HTERT-HM (cell line): ENCODE results near the genes FAM20B, QSOX1, XPR1 and MR1.

DNA sequence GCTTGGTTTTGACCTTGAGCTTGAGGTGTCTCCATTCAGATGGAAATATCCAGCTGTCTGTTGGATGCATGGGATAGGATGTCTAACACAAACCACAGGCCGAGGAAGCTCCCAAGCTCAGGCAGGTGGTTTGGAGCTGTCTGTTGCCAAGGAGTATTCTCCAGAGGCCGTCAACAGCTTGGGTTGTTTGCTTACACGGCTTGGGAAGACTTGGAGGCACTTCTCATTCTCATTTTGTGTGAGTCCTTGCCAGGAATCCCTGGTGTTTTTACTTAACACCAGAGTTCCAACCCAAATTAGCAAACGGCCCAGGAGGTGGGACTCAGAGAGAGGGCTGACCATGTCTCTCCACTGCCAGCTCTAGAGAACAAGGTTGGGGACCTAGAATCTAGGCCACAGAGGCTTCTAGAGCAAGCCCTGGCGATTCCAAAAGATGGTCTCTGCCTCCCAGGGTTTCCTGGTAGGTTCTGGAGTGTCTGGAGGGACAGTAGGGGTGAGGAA lies 72.7 kb upstream of the FAM20B start:
- RRBS, result no CpG with 5 or more reads among the region's 5 CpGs

DNA sequence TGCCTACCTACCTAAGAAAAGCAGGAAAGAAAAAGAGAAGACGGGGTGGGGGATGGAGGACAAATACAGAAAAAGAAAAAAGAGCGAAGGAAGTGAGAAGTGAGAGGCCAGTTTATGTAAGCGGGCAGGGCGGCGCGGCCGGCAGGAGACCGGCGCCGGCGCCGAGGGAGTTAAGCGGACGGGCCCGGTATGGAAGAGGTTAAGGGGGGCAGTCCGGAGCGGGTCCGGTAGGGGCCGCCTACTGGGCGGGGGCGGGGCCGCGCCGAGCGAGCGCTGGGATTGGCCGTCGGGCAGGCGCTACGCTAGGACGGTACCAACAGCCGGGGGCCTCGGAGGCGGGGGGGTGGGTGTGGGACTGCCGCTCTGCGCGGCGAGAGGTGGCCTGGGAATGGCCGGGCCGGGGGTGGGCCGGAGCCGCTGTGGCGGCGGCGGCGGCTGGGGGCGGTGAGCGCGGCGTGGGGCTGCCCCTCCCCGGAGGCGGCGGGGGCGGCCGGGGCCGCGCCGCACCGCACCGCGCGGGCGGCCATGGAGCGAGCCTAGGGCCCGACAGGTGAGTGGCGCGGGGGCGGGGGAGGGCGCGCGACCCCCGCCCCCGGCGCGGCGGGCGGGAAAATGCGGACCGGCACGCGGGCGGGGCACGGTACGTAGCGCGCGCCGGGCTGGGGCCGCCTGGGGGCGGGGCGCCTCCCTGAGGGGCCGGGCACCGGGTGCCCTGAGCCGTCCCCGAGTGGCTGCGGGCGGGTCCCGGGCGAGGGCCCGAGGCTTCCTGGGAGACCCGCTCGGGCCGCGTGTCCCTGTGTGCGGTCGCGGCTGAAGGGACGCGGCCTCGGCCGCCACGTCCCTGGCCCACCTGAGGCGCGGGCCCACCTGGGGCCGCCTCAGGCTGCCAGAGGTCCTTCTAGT lies at the start of gene FAM20B:
Gene FAM20B (plus strand): TSS at position 346 of the 903 bp plus-strand sequence.
- RRBS, result 2% methylated on average over 64 of the region's 115 CpGs

DNA sequence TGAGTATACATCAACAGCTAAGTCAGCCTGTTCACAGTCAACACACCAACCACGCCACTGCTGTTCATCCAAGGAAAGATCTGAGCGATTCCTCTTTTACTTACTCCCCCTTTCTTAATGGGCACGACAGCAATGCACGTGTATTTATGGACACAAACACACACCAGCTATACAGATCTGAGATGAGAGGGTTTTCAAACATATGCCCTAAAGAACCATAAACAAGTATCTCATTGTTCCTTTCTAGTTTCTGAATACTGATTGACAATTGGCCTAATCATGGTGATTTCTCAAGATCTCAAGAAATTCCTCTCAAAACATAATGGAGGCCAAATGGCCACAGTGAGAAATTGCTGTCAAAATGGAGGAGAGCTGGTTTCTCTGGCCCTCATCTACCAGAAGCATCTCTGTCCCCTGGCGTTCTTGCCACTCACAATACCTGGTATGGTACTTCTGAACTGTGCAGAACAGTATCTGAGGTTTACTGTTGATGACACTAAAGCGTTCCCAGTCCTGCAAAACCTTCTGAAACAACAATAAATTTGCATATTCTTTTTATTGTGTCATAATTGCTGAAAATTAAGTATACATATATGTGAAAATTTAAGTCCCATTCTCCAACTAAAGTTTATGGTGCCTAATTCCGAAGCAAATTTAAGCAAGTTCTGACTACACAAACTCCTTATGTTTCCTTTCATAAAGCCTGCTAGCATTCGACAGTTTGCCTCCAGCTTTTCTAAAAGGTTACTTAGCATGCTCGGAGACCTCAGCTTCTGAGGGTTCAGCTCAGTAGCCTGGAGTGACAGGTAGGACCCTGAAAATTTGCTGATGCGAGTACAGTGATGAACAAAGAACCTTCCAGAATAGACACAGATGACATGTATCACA lies 18.3 kb downstream of the TOR3A start:
- RRBS, result no CpG with 5 or more reads among the region's 10 CpGs

- RRBS, result no CpG with 5 or more reads among the region's 10 CpGs
These were observed 24.7 kb downstream of the NPHS2 start for GRCh38 chr1:179550786-179551807.

DNA sequence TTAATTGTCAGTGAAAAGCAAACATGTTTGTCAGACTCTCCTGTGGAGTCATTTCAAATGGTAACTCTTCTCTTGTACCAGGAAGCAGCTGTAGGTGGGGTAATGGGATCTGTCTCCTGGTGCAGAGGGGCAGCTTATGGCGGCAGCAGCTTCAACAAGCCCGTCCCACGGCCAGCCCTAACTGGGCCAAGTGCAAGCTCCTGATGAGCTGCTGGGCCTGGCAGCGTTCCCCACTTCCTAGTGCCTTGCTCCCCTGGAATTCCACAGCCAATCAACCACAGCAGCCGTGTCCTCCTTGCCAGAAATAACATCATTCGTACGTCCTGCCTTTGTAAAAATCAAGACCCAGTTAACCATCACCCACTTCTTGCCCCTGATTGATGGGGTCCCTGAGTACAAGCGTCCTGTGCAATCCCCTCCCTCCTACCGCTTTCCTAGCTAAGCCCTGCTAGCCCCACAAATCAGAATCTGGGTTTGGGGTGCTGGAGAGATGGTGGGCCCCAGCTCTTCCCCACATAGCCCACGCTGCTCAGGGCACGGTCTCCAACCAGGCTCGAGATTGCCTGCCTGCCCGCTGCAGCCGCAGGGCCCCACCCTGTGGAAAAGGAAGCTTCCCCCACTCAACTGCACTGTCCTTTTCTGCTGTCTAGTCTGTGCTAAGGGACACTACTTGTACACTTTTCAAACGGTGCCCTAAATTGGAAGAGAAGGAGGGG lies 61.2 kb downstream of the TOR1AIP2 start:
- RRBS, result no CpG with 5 or more reads among the region's 15 CpGs

GRCh38 chr1:179843394-179844016 lies 34.1 kb downstream of the TOR1AIP2 start:
- RRBS, result no CpG with 5 or more reads among the region's 2 CpGs

GRCh38 chr1:179917343-179918046 lies 35.4 kb downstream of the TOR1AIP1 start:
- RRBS, result no CpG with 5 or more reads among the region's 10 CpGs

DNA sequence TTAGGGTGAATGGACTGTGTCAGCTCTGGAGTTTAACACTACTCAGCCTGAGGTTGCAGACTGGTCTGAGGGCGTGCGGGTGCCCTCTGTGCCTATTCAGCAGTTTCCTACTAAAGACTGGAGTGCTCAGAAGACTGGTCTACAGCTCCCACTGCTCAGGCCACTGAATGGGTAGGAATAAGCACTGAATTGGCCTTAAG lies 14.6 kb downstream of the CEP350 start:
- RRBS, result no CpG with 5 or more reads among the region's 2 CpGs

DNA sequence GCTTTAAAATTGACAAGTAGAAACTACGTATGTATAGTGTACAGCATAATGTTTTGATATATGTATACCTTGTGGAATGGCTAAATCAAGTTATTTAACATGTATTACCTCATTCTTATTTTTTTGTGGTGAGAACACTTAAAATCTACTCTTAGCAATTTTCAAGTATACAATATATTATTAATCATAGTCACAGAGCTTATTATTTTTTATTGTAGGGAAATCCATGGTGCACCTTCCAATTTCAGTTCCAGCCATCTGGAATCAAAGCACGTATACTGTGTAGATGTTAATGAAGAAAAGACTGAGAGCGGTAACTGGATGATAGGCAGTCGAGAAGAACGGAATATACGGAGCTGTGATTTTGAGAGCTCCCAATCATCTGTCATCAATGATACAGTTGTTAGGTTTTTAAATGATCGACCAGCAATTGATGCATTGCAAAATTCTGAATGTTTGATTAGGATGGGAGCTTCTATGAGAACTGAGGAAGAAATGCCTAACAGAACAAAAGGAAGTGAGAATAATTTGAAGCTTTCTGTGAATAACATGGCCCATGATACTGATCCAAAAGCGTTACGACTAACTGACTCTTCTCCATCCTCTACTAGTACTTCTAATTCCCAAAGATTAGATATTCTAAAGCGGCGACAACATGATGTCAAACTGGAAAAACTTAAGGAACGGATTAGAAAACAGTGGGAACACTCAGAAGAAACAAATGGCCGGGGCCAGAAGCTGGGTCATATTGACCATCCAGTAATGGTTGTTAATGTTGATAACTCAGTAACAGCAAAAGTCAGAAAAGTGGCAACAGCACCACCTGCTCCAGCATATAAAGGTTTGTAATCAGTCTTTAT lies 42.0 kb downstream of the CEP350 start:
- RRBS, result no CpG with 5 or more reads among the region's 13 CpGs

- RRBS, result 1% methylated on average over 44 of the region's 115 CpGs
These were observed at the start of gene QSOX1 for GRCh38 chr1:180154017-180155237. Gene QSOX1, plus strand, starts transcription at chr1:180154869.

GRCh38 chr1:180160257-180160660 lies 5.6 kb downstream of the QSOX1 start:
- RRBS, result no CpG with 5 or more reads among the region's 2 CpGs

DNA sequence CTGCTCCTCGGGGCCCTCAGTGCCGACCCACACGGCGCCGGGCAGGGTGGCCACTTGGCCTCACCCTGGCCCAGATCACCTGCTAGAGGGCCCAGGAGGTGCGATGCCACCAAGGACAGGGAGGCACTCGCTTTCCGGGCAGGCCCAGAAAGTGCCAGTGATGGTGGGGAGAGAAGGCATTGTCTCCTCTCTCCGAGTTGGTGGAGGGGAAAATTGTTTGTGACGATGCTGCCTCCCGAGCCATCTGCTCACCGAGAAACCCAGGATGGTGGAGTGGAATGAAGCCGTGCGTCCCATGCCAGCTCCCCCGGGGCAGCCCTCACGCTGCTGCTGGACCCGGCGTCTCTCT lies 28.2 kb downstream of the QSOX1 start:
- RRBS, result 94% methylated on average over 4 of the region's 18 CpGs

- RRBS, result 88% methylated on average over 1 of the region's 8 CpGs
These were observed 32.9 kb upstream of the LHX4 start for GRCh38 chr1:180197006-180197742.

- RRBS, result no CpG with 5 or more reads among the region's 6 CpGs
These were observed 19.1 kb upstream of the ACBD6 start for GRCh38 chr1:180521431-180521891.

DNA sequence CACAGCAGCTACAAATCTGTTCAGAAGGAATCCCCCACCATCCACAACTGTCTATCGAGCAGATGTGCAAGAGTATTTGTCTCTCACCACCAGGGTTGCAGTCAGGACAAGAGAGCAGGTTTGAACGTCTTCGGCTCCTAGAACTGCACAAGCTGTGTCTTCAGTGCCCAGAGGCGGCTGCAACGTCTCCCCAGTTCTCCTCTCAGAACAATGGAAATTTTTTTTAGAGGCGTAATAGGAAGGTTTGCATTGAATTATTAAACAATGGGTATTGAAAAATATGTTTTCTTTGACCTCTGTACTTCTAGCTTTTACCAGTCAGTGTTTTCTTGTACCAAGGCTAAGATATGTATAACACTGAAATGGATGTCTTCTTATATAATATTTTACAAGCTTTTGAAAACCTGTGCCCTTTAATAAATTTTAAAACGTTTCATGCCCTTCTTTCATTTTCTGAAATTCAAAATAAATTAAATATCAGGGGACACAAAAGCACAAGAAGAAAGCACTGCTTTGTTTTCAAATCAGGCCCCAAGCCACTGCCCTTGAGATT lies 63.8 kb upstream of the ACBD6 start:
- RRBS, result no CpG with 5 or more reads among the region's 7 CpGs

DNA sequence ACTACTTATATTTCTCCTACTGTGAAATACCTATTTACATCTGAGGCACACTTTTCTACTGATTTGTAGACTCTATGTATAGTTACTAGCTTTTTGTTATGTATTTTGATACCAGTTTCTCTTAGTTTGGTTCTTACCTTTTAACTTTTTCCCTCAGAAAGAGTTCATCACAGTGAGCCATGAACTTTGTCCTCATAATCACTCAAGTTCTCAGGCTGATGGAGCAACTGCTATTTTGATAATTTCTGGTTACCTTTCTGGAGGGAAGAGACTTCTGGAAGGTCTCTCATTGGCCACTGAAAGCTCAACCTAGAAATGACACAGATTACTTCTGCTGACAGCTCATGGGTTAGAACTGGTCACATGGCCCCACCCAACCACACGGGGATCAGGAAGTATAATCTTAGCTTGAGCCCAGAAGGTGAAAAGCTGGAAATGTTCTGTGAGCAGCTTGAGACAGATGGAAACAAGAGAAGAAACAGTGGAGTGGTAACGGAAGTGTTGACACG lies 22.2 kb upstream of the XPR1 start:
- RRBS, result no CpG with 5 or more reads among the region's 3 CpGs

DNA sequence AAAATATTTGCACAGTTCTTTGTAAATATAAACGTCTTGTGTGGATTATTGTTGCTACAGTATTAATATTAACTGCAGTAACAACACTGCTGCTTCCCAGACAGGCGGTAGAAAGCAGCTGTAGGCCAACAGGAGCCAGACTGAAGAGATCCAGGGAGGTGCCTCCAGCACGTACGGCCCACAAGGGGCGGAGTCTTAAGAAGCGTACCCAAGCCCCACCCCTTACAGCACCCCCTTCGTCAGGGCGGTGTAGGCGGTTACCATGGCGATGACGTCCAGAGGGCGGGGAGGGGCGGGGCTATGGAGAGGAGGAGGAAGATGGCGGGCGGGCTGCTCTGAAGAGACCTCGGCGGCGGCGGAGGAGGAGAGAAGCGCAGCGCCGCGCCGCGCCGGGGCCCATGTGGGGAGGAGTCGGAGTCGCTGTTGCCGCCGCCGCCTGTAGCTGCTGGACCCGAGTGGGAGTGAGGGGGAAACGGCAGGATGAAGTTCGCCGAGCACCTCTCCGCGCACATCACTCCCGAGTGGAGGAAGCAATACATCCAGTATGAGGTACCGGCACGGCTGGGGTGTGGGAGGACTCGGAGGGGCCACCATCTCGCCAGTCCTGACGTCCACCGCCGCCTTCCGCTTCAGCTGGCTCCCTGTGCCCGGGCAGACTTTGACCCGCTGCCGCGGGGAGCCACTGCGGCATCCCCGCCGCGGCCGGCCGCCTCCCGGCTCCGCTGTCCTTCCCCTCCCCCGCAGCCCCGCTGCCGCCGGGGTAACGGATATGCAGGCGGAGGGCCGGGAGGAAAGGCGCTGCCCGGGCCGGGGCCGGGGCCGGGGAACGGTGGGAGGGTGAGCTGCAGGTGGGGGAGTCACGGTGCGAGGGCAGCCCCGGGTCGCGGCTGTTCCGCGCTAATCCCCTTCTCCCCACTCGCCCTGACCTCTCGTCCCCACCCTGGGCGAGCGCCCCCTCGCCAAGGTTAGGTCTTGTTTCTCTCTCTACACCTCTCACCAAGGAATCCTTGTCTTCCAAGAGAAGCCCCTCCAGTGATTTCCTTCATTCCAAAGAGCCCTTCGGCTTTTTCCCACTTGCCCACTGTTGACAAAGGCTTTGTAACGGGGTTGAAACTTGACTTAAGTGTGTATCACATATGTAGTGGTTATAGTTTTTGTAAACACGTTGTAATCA lies at the start of gene XPR1:
Gene XPR1 (plus strand): TSS at position 301 of the 1,174 bp plus-strand sequence.
- RRBS, result 1% methylated on average over 24 of the region's 86 CpGs

- RRBS, result 62% methylated on average over 12 of the region's 20 CpGs
These were observed 40.5 kb downstream of the KIAA1614 start for GRCh38 chr1:180953128-180953732.

DNA sequence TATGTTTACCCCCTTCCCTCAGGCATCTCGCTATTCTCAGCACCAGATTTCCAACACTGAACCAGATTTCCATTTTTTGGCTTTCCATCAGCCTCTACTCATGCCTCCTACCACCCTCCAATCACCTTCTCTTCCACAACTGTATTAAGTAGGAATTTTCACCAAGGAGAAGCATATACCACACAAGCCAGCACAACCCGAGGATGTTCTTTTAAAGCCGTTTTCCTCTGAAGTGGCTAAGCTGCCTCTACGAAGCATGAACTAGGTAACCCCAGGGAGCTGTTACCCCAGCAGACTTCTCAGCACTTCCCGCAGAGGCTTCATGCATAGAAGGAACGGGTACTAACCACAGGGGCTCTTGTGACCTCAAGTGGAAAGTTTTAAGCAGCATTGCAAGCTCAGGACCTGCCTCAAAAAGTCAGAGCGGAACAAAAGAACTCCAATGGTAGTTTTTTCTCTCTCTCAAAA lies 41.2 kb downstream of the STX6 start:
- RRBS, result no CpG with 5 or more reads among the region's 7 CpGs

- RRBS, result no CpG with 5 or more reads among the region's 11 CpGs
These were observed at the start of gene MR1 for GRCh38 chr1:181033562-181034651. Gene MR1, plus strand, starts transcription at chr1:181033983.